Renal cortical epithelial cell (primary cell): Measurements from ENCODE around the genes GOLGA6L22 and GOLGA8G.

DNA sequence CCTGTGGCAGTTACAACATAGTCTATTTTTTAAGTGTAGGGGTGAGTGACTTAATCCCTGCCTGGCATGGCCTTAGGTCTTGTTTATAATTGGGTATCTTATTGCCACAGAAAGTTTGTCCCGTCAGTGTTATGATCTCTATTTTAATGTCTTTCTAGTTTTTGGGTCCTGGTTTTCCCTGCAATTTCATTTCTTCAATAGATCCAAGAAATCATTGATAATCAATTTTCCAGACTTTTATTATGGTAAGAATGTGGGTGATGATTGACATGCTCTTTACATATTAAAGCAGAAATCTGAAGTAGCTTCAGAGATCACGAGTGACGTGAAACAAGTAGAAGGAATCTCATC, 101.0 kb upstream of the GOLGA6L6 start:
- RRBS, result no CpG with 5 or more reads among the region's 3 CpGs

DNA sequence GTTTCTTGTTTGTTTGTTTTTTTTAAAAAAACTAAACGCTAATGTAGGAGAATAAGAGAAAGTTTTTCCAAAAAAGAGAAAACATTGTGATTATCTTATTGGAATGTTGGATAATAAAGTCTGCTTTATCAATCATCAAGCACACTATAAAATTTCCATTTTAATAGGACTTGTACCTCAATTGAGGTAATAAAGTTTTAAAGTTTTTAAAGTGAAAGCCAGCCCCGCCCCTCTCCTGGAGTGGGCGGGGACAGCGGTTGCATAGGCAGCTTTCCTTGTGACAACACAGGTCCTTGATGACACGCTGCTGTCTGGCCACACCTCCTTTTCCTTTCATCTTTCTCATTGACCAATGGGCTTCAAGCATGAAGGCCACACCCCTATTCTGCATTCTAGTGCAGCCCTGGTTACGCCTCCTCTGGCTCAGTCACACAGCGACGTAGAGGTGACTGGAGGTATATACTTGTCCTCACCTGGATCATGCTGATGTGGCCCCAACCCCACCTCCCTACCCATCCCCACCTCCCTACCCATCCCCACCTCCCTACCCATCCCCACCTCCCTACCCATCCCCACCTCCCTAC, at the start of gene GOLGA6L22:
GOLGA6L22 (plus strand) TSS at position 390 of the 584 bp plus-strand sequence.
- RRBS, result no CpG with 5 or more reads among the region's 8 CpGs

DNA sequence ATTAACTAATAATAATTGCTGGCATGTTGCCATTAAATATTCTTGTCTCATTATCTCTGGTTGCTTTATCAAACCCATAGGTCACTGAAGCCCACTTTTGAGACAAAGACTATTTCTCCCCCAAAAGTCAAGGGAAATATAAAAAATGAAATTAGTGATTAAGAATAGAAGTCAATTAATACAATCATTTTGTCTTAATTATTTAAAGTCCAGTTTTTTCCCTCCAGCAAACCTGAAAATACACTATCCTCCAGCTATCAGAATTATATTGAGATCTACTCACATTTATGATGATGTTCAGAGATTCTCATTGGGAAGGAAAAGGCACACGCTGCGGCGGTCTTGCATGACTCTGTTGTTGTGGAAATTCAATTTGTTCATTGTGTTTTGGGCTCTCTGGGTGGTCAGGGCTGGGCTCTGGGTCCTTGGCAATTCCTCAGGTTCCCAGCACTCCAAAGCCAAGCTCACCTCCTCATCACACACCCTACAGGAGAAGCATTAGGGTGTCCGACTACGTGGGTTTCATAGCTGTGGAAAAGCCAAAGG, 130.8 kb downstream of the GOLGA6L22 start:
- RRBS, result no CpG with 5 or more reads among the region's 5 CpGs

GRCh38 chr15:22796403-22796905, 10.0 kb downstream of the NIPA1 start:
- RRBS, result no CpG with 5 or more reads among the region's 5 CpGs

DNA sequence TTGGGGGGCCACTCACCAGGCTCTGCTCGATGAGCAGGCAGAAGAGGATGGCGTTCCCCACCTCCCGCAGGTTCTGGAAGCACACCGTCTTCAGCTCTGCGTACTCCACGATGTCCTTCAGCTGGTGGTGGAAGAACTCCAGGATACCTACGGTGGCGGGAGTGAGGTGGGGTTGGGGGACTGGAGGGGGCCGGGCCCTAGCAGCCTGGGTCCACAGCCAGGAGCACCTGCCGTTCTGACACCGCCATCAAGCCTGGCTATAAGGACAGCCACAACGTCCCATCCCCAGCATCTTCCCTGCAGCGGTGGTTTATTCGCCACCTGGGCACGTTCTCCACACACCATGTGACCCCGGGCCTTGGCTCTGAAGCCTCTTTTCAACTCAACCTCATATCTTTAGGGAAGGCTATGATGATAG, 41.4 kb downstream of the NIPA2 start:
- RRBS, result no CpG with 5 or more reads among the region's 16 CpGs

DNA sequence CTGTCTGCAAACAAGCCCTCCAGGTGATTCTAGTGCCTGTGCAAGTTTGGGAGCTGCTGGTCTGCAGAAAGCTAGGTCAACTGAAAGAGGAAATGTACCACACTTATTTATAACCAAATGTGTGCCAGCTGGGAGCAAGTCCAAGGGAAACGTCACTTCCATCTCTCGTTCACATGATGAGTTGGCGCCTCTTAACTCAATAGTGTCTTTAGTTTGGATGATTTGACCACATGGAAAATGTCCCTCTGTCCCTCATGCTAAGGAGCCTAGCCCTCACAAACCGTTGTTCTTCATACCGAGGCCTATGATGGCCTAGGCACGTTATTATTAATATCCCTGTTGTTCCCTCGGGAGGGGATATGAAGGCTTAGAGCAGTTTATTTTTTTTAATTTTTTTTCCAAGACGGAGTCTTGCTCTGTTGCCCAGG, 43.3 kb downstream of the GOLGA8S start:
- RRBS, result no CpG with 5 or more reads among the region's 8 CpGs

- RRBS, result no CpG with 5 or more reads among the region's 2 CpGs
These were observed 14.8 kb downstream of the UBE3A start for GRCh38 chr15:25423662-25424835.

GRCh38 chr15:25439136-25439442, 265 bp upstream of the UBE3A start:
- RRBS, result under 1% methylated on average over 4 of the region's 21 CpGs

DNA sequence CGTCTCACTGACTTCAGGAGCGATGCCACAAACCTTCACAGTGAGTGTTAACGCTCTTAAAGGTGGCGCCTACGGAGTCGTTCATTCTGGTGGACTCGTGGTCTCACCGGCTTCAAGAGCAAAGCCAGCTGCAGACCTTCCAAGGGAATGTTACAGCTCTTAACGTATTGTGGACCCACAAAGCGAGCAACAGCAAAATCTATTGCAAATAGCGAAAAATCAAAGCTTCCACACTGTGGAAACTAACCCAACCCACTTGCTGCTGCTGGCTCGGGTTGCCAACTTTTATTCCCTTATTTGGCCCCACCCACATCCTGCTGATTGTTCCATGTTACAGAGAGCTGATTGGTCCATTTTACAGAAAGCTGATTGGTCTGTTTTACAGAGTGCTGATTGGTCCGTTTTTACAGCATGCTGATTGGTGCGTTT, 64.4 kb upstream of the UBE3A start:
- RRBS, result no CpG with 5 or more reads among the region's 14 CpGs

DNA sequence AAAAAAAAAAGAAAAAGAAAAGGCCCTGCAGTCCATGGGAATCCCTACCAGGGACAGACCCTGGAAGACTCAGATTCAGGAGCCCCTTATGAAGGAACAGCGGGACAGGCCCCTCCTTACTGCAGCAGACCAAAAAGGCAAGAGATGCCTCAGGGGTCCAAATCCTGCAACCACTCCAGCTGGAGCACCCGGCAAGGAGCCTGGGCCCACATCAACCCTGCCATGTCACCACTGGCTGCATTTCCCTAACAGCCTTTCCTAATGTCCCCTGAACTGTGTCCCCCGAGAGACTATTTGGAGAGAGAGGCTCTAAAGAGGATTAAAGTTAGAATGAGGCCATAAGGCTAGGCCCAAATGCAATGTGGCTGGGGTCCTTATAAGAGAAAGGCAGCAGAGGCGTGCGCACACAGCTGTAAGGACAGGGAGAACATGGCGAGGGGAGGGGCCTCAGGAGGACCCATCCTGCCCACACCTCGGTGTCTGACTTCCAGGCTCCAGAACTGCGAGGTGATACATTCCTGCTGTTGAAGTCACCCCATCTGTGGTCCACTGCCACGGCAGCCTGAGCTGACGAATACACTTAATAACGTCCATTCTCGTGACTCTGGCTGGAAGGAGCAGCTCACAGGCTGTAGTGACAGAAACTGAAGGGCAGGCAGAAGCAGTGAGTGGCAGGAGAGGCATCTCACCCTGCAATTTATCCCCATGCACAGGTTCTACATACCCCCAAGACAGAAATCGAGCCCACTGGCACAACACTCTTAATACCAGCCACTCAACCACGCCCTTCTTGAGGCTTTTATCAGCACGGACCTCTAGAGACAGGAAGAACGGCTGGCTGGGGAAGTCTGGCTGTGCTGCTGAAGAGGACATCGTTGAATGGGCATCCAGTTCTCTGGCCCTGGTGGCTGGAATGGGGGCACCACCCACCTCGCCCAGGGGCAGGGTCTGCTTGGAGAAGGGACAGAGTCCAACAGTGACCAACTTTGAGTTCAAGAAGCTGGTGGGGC, 77.9 kb downstream of the ATP10A start:
- RRBS, result no CpG with 5 or more reads among the region's 18 CpGs

DNA sequence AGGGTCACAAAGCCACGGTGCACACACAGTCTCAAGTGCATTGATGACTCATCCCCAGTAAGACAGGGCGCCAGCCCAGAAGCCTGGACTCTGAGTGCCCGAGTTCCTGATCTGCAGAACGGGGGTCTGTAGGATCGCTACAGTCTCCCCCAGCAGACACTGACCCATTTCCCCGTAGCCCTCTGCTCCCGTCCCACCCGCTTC, 75.0 kb downstream of the ATP10A start:
- RRBS, result no CpG with 5 or more reads among the region's 8 CpGs

- RRBS, result 3% methylated on average over 4 of the region's 42 CpGs
These were observed 12.8 kb downstream of the ATP10A start for GRCh38 chr15:25849969-25851151.

- RRBS, result no CpG with 5 or more reads among the region's 3 CpGs
These were observed 150.8 kb upstream of the ATP10A start for GRCh38 chr15:26013979-26014240.

DNA sequence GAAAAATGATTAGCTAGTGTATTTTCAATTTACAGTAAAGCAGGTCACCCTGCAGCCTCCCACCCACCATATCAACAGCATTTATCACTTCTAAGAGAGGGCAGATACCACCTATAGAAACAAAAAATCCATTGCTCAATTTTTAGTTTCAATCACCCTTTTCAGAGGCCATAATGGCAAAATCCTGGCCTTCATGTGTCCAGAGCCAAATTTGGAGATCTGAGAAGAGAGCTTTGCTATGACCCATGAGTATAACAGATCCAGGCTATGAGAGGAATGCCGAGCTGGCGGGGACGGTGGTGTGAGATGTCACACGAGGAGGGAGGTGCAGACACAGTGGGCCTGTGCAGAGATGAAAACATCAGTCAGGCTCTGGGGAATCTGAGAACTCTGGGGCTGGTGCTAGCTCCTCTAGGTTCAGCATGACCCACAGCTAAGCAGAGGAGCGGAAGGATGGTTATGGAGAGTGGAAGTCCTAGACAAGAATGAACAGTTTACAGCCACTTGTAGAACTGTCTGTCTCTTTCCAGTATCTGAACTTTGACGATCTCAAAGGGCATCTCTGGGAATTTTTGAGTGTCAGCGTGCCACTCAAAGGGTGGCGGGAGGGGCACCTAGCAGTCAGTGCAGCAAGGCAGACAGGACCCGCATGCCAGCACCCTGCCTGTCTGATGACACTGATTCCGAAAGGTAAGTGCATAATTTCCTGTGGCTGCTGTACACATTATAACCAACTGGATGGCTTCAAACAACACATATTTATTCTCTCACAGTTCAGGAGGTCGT, 398.4 kb upstream of the ATP10A start:
- RRBS, result no CpG with 5 or more reads among the region's 11 CpGs

DNA sequence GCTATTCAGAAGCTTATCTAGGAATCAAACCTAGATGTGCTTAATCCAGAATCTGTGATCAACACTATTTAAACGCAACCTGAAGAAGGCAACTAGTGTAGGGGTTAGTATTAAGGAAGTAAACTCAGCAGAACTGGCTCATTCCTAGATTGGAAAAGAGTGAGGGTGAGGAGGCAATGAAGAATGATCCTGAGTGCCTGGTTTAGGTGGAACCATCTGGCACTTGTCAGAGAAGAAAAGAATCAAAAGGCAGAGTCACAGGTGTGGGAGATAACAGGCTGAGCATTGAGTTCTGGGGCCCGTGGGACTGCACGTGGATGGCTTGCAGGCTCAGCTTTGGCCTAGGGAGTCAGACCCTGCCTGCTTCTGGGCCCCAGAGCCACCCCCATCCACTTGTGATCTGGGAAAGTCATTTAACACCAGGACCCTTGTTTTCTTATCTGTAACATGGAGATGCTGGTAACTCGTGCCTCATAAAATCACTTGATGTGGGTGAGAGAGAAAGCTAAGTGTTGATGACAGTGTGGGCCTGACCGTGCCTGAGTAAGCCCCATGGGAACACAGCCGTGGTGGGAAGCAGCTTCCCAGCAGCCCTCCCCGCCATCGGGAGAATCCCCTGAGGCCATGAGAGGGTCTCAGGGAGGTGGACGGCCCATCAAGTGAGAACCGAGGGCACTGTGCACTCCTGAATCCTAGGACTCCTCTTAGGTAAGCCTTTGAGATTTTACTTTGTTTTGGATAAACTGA, 378.2 kb downstream of the GABRB3 start:
- RRBS, result no CpG with 5 or more reads among the region's 10 CpGs

DNA sequence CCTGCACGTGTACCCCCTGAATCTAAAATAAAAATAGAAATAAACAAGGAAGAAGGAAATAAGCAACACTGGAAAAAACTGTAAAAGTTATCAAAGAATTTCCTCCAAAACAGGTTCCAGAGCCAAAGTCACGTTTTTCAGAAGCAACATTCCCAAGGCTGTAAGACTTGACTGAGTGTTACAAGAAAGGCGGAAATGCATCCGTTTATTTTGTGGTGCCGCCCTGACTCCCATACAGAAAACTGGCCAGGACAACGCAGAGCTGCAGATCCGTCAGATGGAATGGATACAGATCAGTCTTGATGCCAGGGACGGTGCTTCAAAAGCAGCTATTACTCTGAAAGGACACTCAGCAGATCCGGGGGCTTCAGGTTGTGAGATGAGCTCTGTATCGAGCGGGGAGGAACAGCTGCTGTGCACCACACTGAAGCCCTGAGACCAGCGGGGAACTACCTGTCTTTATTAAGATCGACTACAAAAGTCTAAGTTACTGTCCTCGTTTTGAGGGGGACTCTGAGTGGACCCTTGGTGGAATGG, 83.5 kb downstream of the GABRG3 start:
- RRBS, result no CpG with 5 or more reads among the region's 14 CpGs

DNA sequence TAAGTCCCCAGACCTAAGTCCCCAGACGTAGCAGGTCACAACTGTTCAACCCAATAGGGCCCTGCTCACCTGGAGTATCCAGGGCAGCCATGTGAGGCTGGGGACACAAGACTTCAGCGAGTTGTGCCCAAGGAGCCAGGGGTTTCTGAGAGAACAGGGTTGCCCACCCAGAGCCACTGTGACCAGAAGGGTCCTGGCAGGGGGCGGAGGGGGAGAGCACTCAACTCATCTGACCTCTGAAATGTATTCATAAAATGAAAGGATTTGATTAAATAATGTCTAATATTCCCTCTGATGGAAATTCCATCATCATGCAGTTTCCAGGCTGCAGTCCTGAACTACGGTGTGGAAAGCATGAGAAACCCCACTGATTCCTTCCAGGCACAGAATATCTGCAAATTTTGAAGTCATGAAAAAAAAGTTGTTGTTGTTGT, 197.3 kb downstream of the OCA2 start:
- RRBS, result no CpG with 5 or more reads among the region's 4 CpGs

DNA sequence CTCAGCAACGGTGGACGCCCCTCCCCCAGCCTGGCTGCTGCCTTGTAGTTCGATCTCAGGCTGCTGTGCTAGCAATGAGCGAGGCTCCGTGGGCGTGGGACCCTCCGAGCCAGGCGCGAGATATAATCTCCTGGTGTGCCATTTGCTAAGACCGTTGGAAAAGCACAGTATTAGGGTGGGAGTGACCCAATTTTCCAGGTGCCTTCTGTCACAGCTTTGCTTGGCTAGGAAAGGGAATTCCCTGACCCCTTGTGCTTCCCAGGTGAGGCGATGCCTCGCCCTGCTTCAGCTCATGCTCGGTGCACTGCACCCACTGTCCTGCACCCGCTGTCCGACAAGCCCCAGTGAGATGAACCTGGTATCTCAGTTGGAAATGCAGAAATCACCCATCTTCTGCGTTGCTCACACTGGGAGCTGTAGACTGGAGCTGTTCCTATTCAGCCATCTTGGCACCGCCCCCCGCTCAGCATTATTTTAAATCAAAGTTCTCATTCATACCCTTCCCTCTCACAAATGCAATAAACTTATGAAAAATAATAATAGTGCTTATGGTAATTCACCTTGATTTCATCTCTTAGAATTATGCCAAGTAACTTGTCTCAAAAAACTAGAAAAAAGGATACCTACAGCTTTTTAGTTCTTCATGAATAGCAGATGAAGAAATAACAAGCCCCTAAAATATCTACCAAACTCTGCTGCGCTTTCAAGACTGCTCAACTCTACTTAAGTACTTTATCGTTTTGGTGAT, 61.5 kb upstream of the OCA2 start:
- RRBS, result no CpG with 5 or more reads among the region's 20 CpGs

GRCh38 chr15:28265224-28265999, 56.6 kb downstream of the HERC2 start:
- RRBS, result no CpG with 5 or more reads among the region's 32 CpGs

- RRBS, result no CpG with 5 or more reads among the region's 9 CpGs
These were observed at the start of gene GOLGA8G for GRCh38 chr15:28532830-28533249. Gene GOLGA8G, minus strand, starts transcription at chr15:28532971.